Umbilical cord (tissue), 2 donors: ENCODE measurements around a stretch of chr12.

DNA sequence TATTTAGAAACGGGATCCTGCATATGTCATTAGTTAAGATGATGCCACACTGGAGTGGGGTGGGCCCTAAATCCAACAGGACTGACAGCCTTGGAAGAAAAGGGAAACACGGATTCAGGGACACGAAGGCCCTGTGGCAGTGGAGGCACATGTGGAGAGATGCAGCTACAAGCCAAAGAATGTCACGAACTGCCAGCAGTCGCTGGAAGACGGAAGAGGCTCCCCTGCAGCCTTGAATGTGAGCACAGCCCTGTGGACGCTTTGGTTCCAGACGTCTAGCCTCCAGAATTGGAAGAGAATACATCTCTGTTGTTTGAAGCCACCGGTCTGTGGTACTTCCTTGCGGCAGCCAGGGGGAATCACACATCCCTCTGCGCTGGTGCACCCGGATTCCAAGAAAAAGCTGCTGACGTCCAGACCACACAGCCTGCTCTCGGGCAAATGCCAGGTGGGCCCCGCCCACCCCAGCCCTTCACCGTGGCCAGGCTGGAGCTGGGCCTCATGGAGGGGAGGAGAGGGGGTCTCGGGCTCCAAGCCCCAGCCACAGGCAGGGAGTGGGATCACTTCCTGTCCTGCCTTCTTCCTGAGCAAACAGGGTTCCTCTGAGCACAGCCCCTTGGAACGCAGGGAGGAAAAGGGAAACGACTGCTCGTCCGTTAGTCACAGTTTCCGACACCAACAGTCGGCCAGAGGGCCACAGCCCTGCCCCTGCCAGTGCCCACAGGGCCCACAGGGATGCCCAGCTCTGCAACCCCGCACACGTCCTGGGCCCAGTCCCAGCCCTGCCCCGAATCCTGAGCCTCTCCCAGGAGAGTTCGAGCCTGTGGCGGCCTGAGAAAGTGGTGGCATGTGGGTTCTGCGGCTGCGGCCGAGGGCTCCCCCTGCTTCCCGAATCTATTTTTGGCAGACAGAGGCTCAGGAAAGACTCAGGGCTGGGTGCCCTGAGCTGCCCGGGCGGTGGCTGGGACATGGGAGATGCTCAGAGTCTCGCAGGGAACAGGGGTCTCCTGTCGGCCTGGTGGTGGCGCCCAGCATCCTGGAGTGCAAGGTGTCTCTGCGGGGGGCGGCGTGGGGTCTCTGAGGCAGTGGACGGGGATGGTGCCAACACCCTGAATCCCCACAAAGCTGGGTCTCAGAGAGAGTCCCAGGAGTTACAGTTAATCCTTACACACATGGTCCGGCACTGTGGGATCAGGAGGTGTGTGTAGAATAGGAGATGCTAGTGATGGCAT, 85.2 kb downstream of the RFLNA start:
- RAMPAGE, long total RNA = no peak

DNA sequence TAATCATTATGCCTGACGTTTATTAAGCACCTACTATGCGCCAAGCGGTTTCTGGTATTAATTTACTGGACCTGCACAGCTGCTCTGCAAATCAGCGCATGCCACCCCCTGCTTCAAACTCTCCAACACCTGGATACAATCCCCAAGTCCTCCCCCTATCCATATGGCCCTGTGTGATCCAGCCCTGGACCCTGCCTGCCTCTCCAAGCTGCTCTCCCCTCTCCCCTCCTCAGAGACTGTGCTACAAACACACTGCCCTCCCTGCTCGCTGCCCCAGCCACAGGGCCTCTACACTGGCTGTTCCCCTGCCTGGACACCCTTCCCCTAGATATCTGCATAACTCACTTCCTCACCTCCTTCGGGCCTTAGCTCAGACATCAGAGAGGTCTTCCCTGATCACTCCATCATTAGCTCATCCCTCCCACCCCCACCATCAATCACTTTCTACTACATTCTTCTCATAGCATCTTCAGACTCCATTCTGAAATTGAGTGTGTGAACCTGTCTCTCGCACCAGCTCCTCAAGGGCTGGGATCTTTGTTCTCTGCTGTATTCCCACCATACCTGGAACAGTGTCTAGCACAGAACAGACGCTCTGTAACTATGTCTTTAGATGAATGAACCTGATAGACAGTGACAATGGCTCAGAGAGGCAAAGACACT, 86.2 kb downstream of the RFLNA start:
- RAMPAGE, long total RNA = no peak

- RAMPAGE, long total RNA = no peak
These were observed 91.0 kb downstream of the RFLNA start for GRCh38 chr12:124385652-124386491.

DNA sequence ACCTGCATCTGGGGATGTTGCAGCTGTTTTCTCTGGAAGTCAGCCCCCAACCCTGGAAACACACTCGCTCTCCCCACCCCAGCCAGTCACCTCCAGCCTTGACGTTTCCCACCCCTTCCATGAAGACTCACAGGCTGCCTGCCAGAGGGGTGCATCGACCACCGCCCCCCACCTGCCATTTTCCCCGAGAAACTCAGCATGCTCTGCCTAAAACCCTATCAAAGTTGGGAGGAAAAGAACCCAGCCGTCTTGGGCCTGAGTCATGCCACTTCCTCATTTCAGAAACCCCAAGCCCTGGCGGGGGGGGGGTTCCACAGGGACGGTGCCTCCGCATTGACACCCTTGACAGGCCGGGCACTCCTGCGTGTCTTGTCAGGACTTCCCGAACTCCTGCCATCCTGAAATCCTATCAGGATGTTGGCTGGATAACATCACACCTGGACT, 96.3 kb downstream of the RFLNA start:
- RAMPAGE, long total RNA = no peak

- RAMPAGE, long total RNA = no peak
These were observed 104.0 kb downstream of the RFLNA start for GRCh38 chr12:124398742-124399349.

DNA sequence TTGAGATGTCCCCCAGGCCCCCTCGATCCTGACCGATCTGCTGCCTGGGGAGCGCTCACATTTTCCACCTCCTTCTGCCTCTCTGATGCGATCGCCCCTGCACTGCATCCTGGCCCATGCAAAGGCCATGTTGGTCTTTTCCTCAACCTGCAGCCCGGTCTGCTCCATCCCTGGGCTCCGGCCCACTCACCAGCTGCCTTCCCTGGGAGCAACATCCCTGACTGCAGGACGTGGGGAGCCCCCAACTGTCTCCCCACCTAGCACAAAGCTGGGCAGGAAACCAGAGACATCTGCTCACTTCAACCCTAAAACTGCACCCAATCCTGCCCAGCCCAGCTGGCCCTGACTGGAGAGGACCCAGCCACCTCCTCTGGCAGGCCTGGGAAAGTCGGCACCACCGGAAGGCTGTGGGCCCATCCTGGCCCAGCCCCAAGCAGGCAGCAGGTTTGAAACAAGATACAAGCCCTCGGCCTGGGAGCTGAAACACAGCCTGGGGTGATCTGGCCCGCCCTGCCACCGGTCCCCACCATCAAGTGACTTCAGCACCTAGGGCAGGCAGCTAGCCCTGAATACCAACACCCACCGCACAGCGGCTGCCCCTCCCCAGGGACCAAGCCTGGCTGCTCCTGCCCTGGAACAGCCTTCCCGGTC, 115.4 kb downstream of the RFLNA start:
- RAMPAGE, long total RNA = no peak

DNA sequence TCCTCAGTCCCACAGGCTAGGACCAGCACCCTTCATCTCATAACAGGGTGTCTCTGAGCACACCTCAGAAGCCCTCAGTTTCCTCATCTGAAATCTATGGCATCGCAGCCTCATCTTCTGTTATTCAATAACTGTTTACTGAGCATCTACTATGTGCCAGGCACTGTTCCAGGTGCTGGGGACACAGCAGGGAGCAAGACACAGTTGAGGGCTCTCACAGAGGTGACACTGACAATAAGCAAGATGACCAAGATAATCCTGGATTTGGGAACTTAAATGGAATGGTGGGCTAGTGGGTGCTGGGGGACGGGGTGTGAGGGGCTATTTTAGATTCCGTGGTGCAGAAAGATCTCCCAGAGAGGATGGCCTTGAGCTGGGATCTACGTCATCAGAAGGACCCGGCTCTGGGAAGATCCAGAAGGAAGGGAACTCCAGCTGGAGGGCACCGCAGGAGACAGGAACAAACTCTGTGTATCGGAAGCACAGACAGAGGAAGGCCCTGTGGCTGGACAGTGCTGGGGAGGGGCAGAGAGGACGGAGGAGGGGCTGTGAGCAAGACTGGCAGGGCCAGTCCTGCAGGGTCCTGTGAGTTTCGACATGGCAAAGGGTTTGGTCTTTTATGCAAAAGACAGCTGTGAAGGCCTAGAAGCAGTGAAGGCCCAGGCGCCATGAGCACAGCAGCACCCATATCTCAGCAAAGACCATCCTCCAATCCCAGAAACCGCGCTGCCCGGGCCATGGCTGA, 126.8 kb downstream of the NCOR2 start:
- RAMPAGE, long total RNA = no peak

GRCh38 chr12:124441469-124441942, 125.9 kb downstream of the NCOR2 start:
- RAMPAGE, long total RNA = no peak

DNA sequence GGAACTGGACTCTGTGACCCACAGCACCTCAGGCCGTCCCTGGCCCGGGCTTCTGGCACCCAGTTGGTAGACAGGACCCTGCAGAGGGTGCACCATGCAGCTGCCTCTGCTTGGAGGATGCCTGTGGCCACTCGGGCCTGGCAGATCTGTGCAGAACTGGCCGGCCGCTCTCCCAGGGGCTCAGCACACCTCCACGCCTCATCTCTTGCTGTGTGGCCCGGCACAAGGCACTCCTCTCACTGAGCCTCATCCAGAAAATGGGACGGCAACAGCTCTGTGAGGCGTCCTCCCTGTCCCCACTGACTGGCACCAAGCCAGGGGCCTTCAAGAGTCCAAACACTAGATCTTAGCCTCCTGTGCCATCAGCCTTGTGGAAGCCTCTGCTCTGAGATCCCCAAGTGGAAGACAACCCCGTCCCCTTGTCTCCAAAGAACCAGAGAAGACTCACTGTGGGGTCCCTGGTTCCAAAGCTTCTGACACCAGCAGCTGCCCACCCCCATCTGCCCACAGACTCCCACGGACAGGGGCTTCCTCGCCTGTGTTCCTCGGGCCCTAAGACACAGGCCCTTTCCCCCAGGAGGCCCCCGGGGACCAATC, 113.3 kb downstream of the NCOR2 start:
- RAMPAGE, long total RNA = no peak

- RAMPAGE, long total RNA = no peak
These were observed 66.5 kb upstream of the NCOR2 start for GRCh38 chr12:124633821-124634465.

DNA sequence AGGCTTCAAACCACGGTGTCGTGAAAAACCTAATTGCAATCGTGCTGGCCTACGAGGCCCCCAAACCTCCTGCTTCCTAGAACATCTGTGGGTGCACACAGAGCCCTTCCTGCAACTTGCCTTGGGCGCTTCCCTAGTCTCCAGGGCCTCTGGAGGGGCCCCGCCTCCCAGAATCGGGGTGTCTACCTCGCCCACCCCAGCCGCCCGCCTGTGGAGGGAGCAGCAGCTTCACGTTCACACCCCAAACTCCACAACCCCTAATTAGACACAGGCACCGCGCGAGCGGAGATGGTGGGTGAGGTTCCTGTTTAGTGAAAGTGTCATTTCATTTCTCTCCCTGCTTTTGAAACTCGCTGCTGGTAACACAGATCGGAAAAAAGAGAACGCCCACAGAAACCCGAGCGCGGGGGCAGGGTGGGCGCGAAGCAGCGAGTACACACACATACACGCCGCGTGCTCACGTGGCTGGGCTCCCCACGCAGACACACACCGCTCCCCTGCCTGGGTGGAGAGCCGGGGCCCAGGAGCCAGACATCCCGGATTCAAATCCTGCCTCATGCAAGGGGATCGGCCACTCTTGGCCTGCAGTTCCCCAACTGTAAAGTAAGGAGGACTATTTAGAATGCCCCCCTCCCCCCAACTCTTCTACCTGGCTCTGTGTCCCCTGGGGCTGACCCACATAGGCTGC, 79.0 kb upstream of the NCOR2 start:
- RAMPAGE, long total RNA = no peak

- RAMPAGE, long total RNA = no peak
These were observed 108.9 kb upstream of the NCOR2 start for GRCh38 chr12:124676197-124676902.

GRCh38 chr12:124698598-124699109, 131.2 kb upstream of the NCOR2 start:
- RAMPAGE, long total RNA = no peak

- RAMPAGE, long total RNA = no peak
These were observed 136.5 kb downstream of the SCARB1 start for GRCh38 chr12:124726959-124727854.

DNA sequence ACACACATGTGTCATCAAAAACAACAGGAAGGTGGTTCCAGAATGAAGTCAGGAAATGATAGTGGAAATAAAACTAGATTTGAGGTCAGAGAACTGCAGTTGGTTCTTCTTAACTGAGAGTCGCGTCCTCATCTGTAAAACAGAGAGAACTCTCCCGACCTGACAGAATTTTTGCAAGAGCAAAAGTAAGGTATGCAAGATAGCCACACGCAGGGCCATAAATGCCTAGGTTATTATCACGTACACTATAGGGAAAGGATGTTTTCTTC, 67.3 kb downstream of the SCARB1 start:
- RAMPAGE, long total RNA = no peak

DNA sequence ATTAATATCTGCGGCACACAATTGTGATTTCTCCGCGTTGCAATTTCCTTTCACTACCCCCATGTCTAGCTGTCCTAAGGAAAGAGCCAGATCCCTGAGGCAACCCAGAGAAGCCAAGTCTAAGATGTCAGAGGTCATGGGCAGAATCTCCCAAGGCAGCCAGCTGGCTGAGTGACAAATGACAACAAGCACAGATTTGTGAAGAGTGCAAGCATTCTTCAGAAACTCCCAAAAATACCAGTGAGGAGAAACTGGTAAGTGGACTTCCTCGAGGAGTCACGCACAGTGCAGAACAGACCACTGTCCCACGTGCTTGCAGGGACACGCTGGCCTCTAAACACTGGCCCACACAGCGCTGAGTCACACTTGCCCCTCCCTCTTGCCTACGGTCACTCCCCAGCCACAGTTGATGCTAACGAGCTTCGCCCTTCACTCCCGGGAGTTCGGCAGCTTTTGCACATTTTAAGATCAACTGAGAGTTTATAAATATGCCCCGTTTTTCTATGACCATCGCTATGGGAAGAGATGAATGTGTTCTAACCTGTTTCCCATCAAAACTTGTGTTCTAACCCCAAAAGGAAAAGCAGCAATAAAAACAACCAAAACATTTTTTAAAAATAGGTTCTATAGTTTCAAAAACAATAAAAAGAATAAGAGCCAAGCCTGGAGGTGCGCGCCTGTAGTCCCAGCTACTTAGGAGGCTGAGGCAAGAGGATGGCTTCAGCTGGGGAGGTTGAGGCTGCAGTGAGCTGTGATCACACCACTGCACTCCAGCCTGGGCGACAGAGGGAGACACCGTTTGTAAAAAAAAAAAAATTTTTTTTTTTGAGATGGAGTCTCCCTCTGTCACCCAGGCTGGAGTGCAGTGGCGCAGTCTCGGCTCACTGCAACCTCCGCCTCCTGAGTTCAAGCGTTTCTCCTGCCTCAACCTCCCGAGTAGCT, 9.6 kb downstream of the UBC start:
- RAMPAGE, long total RNA = no peak

DNA sequence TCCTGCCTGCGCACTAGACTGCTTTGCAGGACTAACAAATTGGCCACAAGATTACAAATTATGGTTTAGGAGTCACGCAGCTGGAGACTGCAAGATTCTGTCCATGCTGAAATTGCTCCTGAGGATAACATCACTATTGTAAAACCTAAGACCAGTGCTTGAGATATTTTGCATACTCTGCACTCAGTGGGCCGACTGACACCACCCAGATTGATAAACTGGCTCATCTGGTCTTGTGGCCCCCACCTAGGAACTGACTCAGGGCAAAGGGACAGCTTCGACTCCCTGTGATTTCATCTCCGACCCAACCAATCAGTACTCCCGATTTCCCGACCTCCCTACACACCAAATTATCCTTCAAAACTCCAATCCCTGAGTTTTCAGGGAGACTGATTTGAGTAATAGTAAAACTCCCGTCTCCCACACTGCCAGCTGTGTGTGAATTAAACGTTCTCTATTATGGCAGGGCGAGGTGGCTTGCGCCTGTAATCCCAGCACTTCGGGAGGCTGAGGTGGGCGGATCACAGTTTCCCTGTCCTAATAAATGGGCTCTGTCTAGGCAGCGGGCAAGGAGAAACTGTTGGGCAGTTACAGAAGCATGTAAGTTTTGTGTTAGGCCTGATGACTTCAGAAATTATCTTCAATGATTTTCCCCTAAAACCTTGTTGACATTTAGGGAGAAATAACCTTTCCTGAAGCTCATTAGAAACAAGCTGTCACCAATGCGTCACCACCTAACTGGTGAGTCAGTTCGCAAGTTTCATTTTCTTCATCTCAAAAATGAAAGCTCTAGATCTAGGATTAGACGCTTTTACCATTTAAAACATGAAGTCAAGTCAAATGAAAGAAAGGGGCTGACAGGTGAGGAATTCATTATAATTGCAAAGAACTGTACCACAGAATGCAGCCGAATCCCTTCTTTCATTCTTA, 5.4 kb upstream of the UBC start:
- RAMPAGE, long total RNA = no peak

GRCh38 chr12:124939048-124939446, 24.6 kb upstream of the UBC start:
- RAMPAGE, long total RNA = no peak

- RAMPAGE, long total RNA = no peak
These were observed 9.0 kb downstream of the DHX37 start for GRCh38 chr12:124979885-124980416.

- RAMPAGE, long total RNA = no peak
These were observed 31.8 kb downstream of the BRI3BP start for GRCh38 chr12:125024824-125026046.